Occipital lobe (tissue), 2 donors: ENCODE data around the genes LPCAT2 and MT1M.

GRCh38 chr16:55489514-55490297, 10.7 kb downstream of the MMP2 start:
- RAMPAGE, long total RNA: no peak

DNA sequence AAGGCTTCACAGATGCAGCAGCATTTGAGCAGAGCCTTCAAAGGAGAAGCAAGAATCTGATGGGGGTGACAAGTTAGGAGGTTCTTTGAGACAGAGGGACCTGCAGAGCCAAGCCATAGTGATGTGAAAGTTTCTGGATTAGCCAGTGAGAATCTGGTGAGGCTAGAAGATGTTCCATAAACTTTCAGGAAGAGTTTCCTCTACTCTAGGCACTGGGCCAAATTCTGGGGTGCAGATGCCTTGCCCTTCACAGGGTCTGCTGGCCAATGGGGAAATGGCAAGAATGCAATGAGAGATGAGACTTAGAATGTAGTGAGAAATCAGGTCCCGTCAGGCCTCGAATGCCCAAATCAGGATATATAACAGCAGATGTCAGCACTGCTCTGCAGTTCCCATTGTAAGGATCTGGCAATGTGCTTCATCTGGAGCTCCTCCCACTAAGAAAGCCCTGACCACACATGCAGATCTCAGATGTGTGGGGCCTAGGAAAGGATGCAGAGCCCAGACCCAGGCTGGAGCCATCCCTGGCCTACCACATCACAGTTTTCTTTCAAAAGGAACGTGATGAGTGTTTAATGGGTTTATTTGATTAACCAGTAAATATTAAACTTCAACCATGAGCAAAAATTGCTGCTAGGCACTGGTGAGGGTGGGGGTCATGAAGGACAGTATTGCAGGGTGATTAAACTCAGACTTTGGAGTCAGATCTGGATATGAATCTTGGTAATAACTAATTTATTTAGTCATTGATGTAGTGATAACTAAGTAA, 13.9 kb upstream of the LPCAT2 start:
- RAMPAGE, long total RNA: no peak

- RAMPAGE, long total RNA: no peak
Observed at GRCh38 chr16:55498047-55498702, 10.7 kb upstream of the LPCAT2 start.

GRCh38 chr16:55508760-55509527, at the start of gene LPCAT2:
Gene LPCAT2, plus strand, starts transcription at chr16:55509072.
- RAMPAGE, long total RNA: no peak

GRCh38 chr16:56102520-56102862, 88.8 kb upstream of the GNAO1 start:
- RAMPAGE, long total RNA: no peak

- RAMPAGE, long total RNA: no peak
Observed at GRCh38 chr16:56211392-56211531, 20.0 kb downstream of the GNAO1 start.

GRCh38 chr16:56356207-56357079, 68.9 kb downstream of the AMFR start:
- RAMPAGE, long total RNA: no peak

DNA sequence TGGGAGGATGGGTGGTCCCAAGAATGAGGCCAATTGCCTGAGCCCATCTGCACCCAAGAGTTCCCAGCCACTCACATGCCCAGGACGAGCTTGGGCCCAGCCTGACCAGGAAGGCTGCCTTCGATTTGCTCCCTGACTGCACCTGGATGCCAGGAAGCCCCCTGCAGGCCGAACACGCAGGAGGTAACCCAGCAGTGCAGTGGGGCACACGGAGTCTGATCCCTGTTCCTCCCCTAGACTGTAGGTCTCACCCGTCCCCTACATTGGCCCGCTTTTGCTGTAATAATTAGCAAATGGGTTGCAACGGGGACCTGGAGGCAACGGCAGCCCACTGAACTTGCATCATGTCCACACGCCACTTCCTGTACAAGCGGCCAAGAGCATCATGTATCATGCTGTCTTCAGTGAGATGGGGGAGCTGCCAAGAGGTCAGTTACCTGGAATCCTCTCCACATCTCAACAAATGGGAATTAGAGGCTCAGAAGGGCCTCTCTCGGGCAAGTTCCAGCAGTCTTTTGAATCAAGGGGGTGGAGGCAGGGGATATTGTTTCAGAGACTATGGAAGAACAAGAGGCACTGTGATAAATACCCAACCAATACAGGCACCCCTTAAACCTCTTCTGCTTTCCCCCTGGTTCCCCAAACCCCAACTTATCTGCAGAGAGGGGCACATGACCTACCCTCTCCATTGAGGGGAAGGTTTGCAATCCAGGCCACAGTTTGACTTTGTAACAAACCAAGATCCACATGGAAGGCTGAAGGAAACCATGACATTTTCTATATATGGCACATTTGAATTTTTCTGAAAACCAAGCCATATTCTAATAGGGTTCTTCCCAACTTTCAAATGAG, 67.3 kb downstream of the AMFR start:
- RAMPAGE, long total RNA: no peak

GRCh38 chr16:56382892-56383969, 42.1 kb downstream of the AMFR start:
- RAMPAGE, long total RNA: no peak

DNA sequence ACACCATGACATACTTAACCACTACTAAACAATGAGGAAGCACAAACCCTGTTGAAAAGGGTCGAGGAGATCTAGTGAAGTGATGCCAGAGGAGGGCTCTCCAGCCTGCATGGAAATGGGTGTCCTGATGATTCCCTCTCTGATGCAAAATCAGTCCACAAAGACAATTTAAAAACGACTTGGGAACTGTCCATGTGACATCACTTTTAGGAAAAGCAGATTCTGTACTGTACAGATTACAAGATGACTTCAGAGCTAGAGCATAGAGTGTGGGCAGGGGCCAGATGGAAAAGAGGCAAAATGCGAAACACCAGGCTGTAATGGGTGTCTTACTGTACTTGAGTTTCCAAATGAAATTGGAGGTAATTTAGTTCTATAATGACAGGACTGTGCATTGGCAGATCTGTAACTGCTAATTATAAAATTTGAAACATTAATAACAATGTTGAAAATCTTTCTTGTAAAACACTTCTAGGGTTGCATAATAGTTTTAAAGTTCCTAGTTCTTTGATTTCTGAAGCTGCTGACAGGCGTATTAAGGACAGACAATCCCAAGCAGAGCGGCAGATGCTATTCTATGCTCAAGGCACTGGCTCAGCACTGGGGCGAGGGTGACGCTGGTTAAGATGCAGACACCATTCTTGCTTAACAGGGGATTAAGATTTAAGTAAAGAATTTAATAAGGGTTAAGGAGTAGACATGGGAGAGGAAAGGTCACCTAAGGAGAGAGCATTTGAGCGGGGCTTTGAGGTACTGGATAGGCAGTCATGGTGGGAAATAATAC, 29.5 kb downstream of the OGFOD1 start:
- RAMPAGE, long total RNA: no peak

- RAMPAGE, long total RNA: no peak
Observed at GRCh38 chr16:56605939-56606495, 2.4 kb upstream of the MT2A start.

- RAMPAGE, long total RNA: no peak
Observed at GRCh38 chr16:56606983-56607734, 1.2 kb upstream of the MT2A start.

DNA sequence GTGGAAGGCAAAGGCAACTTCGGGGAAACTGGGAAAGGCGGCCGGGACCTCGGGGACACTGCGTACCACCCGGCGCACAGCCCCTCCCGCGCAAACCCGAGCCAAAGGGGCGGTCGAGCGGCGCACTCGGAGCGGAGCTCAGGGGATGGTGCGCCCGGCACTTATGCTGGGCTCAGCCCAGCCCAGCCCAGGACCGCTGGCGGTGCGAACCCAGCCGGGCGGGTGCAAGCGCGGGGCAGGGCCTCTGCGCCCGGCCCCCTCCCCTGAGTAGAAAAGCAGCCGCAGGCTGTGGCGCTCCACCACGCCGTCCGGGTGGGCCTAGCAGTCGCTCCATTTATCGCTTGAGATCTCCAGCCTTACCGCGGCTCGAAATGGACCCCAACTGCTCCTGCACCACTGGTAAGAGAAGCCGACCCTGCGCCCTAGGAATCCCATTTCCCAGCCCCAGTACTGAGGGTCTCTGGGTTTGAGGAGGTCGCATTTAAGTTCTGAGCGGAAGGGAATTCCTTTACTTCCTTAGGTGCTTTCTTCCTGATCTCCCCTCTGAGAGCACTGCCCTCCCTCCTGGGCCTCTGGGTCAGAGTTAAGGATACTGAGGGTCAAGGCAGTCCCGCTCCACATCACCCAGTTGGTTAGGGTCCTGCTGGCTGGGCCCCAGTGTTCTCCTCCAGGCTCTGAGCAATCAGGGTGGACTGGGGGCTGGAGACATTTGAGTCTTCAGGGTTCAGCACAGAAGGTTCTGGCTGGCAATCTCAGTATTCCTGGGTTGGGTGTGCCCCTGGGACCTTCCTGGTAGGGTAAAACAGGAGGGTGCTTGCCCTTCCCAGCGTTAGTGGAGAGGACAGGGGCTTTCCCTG, at the start of gene MT1M:
TSS of gene MT1M (plus strand) at position 299 of the 857 bp plus-strand sequence.
- RAMPAGE, long total RNA: no peak

DNA sequence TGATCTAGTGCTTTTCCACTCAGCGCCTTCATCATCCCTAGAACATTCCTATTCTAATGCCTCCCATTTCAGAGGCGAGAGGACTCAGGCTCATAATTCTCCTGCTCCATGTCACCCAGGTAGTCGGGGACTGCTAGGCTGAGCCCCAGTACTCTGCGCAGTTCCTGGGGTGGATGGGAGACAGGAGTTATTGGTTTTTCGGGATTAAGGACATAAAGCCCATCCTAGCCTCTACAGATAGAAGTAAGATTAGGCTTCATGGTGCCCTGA, 351 bp downstream of the MT1A start:
- RAMPAGE, long total RNA: no peak

DNA sequence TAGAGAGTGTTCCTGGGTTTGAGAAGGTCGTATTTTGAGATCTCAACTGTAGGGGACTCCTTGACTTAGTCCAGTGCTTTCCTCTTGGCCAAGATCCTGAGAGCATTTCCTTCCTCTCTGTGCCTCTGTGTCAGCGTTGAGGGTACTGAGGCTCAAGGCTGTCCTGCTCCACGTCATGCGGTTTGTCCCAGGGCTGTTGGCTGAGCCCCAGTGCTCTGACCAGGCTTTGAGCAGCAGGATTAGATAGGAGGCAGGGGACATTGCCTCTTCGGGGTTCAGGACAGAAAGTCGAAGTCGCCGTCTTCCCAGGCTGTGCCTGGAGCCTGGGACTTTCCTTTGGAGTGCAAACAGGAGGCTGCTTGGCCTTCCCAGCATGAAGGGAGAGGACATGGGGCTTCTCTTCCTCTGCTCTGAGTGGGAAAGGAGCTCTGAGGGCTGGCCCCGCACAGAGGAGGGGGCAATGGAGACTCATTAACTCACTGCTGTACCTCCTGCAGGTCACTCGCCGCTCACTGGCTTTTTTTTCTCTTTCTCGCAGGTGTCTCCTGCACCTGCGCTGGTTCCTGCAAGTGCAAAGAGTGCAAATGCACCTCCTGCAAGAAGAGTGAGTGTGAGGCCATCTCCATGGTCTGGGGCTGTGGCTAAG, 501 bp downstream of the MT1F start:
- RAMPAGE, long total RNA: no peak

- RAMPAGE, long total RNA: no peak
Observed at GRCh38 chr16:56662637-56662980, 4.8 kb downstream of the MT1F start.

- RAMPAGE, long total RNA: no peak
Observed at GRCh38 chr16:56858420-56858779, 6.6 kb upstream of the SLC12A3 start.

DNA sequence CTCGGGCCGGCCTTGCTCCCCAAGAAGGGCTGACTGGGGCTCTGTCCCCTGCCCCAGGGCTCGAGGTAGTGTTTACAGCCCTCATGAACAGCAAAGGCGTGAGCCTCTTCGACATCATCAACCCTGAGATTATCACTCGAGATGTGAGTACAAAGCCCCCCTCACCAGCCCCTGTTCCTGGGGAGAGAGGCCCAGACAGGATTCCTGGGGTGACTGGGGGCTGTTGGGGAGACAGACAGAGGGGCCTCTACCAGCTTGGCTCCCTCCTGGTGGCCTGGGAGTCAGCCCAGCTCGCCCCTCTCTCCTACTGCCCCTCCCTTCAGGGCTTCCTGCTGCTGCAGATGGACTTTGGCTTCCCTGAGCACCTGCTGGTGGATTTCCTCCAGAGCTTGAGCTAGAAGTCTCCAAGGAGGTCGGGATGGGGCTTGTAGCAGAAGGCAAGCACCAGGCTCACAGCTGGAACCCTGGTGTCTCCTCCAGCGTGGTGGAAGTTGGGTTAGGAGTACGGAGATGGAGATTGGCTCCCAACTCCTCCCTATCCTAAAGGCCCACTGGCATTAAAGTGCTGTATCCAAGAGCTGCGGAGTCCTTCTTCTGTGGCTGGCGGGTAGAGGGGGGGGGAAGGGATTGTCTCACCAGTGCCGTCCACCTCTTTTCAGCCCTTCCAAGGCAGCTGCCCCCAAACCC, 5.9 kb upstream of the NLRC5 start:
- RAMPAGE, long total RNA: no peak

- RAMPAGE, long total RNA: no peak
Observed at GRCh38 chr16:56989722-56990454, 531 bp downstream of the NLRC5 start.

- RAMPAGE, long total RNA: no peak
Observed at GRCh38 chr16:56999258-56999748, 9.9 kb downstream of the NLRC5 start.